Foreskin fibroblast (primary cell): ENCODE measurements around a stretch of chr9.

DNA sequence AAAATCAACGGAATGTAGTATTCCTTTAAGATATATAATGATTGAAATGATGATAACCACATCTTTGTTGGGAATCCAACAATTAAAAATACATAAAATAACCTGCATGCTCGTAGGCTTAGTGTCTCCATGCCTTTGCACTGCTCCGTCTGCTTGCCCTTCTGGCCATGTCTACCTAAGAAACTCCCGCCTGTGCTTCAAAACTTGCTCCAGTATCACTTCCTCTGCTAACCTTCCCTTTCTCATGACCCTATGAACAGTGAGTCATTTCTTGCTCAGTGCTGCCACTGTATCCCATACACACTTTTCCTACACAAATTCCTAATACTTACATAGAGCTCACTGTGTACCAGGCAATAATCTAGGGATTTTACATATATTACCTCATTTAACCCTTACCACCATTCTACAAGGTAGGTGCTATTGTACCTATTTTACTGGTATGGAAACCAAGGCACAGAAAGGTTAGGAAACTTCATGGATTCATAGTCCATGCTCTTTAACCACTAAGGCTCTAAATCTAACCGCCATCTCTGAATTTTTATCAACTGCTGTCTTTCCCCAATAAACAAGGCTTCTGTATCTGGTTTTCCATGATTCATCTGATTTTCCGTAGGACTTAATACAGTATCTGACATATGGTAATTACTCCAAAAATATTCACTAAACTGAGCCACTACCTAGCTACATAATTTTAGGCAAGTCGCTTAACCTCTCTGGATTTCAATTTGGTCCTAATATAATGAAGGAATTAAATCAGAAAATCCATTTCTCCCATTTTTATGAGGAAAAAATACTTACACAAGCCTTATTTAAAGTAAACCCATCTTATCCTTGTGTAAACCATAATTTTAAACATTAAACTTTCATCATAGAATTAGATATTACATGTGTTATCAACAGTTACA, 33.3 kb downstream of the TMEM245 start:
- RRBS: no CpG with 5 or more reads among the region's 7 CpGs

DNA sequence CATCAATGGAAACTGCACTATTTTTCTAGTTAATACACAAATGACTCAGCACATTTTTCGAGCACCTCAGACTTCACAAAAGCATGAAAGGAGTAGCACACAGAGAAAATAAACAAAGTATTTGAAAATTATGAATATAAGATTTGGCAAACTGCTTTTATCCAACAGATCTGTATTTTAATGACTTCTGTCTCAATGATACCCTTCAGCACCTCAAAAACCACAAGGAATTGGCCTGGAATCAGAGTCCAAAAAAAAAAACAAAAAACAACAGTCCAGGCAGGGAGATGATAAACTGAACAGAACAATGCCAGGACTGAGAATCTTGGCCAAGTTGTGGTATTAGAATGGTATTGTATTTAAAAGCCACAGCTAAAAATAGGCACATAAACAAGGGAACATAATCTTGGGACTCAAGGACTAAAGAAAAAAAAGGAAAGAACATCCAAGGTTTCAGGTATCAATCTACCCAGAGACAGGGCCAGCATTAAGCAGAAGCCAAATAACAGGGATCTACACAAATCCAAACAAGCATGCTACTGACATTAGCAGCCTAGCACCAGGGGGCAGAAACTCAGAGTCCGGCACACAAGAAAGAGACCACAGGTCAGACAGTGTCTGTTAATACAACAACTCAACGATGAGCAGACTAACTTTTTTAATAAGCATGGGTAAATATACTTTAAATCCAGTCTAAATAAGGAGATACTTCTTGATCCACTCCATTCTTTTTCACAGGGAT, 21.3 kb downstream of the TMEM245 start:
- RRBS: no CpG with 5 or more reads among the region's 3 CpGs

- RRBS: no CpG with 5 or more reads among the region's 5 CpGs
Observed at GRCh38 chr9:109110410-109111124, 9.2 kb downstream of the TMEM245 start.

DNA sequence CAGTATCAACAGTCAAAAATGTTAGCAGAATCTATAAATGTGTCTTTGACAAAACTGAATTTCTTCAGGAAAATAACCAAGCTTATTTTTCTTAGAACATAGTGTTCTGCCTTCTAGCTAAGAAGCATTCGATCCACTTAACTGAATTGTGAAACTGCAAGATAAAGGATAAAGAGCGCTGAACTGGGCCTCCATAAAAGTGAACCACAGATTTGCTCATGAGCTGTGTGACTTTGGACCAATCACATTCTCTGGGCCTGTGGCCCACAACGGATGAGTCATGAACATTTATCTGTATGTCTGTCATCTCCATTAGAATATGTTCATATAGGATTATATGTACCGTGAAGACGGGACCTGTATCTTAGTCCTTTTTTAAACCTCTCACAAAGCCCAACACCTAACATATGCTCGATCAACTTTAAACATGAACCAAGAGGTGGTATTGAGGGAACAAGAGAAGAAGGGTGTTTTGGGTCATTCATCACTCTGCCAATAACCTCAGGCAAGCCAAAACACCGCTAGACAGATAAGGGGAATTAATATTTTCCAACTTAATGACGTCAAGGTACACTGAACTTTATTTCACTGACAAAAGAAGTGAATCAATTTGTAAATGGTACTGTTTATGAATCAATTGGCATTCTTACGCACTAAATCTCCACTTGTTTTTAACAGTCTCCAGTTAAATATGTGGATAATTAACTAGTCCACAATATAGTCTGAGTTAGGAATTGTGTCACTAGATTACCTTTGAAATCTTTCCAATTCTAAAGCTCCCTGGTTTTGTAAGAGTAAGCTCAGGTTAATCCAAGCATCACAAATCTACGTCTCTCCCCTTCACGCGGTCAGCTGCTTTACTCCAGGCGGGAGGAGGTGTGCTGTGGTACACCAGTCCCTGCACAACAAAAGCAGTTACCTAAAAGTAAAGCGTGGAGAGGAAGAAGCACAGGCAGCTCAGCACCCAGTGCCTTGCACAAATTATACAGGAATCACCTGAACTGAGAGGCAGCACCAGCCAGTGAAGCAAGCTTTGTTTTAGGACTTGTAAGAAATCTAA, 1.6 kb downstream of the TMEM245 start:
- RRBS: no CpG with 5 or more reads among the region's 14 CpGs

- RRBS: no CpG with 5 or more reads among the region's 4 CpGs
Observed at GRCh38 chr9:109304268-109304845, 16.5 kb downstream of the EPB41L4B start.

DNA sequence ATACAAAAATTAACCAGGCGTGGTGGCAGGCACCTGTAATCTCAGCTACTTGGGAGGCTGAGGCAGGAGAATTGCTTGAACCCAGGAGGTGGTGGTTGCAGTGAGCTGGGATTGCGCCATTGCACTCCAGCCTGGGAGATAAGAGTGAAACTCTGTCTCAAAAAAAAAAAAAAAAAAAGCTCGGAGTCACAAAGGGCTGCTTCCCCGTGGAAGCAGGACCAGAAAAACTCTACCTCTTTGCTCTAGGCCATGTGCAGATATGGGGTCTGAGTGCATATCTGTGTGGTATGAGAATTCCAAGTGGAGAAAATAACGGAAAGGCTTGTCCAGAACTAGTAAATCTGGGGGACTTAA, 38.1 kb upstream of the EPB41L4B start:
- RRBS: no CpG with 5 or more reads among the region's 5 CpGs

GRCh38 chr9:109478267-109479193, 19.6 kb downstream of the PTPN3 start:
- RRBS: 83% methylated on average over 3 of the region's 14 CpGs

GRCh38 chr9:109799729-109800396, 19.9 kb downstream of the PALM2AKAP2 start:
- RRBS: no CpG with 5 or more reads among the region's 6 CpGs

- RRBS: no CpG with 5 or more reads among the region's 1 CpG
Observed at GRCh38 chr9:109817199-109817435, 37.1 kb downstream of the PALM2AKAP2 start.

DNA sequence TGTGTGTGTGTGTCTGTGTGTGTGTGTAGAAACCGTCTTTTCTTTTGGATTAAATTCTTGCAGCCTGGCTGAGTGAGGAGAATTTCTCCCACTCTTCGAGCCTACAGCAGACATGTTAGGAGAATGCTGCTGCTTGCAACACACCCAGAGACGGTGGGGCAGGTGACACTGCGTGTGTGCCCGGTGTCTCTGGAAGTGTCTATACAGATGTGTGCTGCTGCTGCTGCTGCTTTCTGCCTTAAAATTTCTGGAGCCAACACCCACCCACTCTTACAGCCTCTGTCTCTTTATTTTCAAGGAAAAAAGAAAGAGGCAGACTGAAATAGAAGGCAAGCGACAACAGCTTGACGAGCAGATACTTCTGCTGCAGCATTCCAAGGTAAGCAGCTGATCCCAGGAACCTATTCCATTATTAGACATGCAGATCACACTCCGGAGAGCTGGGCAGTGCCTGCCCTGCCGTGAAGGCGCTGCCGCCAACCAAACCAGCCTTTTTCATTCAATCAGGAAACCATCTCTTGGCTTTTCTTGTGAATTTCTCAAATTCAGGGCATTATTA, 87.3 kb downstream of the PALM2AKAP2 start:
- RRBS: no CpG with 5 or more reads among the region's 11 CpGs

GRCh38 chr9:109868070-109868634, 88.2 kb downstream of the PALM2AKAP2 start:
- RRBS: no CpG with 5 or more reads among the region's 5 CpGs

DNA sequence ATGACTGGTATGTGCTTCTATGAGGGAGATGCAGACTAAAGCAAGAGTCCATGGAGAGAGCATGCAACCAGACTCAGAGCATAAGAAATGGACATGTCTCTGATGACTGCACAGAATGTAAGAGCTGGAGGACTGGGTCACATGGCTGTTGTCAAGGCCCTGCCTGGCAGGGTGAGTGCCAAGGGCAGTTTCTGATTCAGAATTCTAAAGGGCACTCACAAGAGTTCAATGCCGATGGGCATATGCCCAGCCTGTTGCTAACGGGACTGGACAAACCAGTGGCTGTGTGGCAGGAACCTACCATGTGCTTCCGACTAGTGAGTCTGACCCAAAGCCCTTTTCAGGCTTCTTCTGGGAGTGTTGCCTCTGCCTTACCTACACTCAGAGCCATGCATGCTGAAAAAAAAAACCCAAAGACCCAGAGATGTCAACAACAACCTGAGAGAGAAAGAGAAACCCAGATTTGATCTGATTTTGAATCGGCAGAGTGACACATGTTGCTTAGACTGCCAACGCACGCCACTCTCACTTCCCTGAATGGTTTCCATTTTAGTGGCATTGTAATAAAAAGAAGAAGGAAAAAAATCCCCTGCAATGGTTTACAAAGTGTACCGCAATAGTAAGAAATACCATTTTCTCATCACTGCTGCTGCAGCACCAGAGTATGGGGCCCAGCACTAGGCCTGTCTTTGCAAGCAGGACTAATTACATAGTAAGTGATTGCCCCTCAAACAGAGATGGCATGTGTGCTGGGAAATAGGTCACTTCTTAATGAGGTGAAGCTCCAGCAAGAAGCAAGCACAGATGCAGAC, 194.3 kb downstream of the PALM2AKAP2 start:
- RRBS: no CpG with 5 or more reads among the region's 7 CpGs

- RRBS: no CpG with 5 or more reads among the region's 5 CpGs
Observed at GRCh38 chr9:110041470-110041968, 166.4 kb downstream of the C9orf152 start.

- RRBS: no CpG with 5 or more reads among the region's 3 CpGs
Observed at GRCh38 chr9:110047598-110047815, 160.5 kb downstream of the C9orf152 start.

DNA sequence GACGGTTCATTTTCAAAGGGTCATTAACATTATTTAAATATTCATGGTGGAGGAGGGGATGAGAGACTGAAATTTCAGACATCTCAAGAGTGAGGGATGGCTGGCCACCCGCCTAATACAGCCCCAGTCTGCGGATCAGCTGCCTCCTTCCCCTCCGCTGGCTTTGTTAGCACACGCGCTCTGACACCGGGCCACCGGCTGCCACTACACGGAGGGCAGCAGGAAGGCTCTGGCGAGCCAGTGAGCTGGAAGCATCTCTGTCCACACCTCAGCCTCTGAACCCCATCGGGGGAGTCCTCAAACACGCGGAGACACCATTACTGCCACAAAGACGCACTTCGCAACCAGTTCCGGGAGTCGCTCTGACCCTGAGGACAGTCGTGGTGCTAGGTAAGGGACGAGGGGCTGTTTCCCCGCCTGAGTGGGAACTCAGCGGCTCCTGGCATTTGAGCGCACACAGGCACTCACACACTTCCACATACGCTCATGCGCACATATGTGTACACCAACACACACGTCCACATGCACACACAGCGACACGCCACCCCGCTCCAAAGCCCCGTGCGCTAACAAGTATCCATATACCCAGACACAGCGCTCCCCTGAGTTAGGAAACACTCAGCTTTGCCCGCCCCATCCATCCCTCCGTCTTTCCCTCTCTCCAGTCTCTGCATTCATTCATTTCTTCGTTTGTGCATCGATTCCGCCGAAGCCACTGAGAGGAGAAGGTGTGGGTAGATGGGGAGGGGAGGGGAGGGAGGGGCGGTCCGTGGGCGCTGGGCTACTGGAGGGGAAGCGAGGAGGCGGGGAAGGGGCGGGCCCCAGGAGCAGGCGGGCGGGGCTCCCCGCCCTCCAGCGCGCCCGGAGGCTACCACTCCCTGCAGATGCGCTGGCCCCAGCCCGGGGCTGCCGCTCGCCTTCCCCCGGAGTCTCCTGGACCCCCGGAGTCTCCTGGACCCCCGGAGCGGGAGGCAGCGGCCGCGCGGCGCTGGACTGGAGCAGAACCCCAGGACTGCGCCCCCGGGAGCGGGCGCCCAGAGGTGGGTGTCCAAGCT, 159.8 kb downstream of the C9orf152 start:
- RRBS: 2% methylated on average over 10 of the region's 66 CpGs

GRCh38 chr9:110114644-110115320, 93.2 kb downstream of the C9orf152 start:
- RRBS: no CpG with 5 or more reads among the region's 12 CpGs

DNA sequence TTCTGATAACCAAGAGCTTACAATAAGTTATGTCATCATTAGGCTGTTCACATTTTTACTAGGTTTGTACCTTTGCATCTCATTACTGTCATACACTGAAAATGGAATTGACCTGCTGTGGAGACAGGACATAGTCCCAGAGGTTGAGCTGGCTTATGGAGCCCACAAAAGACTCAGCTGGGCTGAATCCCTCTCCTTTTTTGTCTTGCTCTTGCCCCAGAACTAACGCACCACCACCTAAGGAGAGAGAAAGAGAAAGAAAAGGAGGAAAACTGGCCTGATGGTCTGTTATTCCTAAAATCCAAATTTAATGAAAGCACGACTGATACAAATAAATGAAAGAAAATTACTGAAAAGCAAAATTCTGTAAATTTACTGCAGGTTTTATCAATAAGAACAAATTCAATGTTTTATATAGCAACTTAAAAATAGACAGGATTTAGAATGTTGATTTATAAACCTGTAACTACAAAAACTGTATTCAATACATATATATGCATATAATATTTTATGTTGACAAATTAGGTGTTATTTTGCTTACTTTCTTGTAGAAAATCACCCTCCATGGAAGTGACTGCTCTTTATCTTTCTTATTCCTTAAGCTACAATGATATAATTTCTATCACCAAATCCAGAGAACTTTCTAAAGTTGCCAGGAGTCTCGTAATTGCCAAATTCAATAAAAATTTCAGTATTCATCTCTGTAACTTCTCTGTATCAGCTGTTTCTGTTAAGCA, 98.8 kb upstream of the TXNDC8 start:
- RRBS: no CpG with 5 or more reads among the region's 3 CpGs

GRCh38 chr9:110909130-110909523, 129.1 kb downstream of the LPAR1 start:
- RRBS: no CpG with 5 or more reads among the region's 3 CpGs

DNA sequence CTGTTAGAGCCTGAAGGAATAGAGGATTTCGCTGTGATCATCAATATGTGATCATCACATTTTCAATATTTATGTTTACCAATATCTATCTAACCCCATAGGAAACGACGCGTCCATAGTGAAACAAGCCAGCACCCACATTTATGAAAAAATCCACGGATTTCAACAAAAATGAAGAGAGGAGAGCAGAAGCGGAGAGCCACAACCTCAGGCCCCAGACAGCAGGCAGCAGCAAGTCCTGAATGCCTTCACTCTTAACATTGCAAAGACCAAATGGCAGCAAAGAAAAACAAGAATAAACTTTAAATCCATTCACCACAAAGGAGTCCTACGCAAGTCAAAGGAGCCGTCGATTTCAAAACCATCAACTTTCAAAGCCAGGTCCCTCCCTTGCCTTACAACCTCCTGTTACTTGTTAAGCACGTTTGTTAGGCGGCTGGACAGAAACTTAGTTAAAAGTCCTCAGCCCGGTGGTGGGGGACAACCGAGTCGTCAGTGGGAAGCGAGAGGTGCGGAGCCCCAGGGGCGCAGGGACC, 1.0 kb downstream of the LPAR1 start:
- RRBS: no CpG with 5 or more reads among the region's 17 CpGs

DNA sequence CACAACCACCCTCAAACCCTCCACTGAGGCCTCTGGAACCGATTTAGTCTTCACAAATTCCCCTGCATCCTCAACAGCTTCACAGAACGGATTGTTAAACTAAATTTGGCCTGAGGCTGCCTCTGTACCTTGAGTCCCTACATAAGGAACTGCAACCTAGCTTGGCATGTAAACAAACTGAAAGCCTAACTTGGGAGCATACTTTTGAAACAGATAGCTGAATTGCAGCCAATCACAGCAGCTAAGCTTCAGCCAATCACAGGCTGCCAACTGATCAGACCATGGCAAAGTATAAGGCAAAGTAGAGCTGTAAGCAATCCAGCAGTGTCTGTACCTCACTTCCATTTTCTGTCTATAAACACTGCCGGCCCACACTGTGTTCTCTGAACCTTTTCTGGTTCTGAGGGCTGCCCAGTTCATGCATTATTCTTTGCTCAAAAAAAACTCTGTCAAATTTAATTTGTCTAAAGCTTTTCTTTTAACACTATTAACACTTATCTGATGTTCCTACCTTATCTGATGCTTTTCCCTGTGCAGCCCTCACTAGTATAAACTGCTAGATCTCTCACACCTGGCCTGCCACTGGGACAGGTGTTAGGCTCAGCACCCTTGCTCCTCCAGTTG, 8.9 kb upstream of the ZNF483 start:
- RRBS: no CpG with 5 or more reads among the region's 3 CpGs